Breast (tissue), 4 donors: ENCODE data around the gene APPBP2.

DNA sequence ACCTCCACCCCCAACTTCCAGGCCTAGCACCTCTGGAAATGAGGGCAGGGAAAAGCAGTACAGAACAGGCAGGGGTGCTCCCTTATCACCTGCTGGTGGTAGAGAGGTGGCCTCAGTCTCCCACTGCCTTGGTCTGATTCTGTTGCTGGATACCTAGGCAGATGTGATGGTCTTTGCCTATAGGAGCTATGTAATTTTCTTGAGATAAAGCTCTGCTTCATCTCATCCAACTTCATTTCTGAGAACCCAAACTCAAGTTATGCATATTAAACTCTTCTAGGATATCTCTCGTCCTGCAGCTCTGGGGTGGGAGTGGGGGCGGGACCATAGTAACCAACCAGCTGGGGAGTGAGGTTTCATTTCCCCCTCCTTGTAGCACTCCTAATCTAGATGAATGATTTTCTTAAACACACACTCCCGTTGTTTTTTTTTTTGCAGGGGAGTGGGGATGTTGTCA, 10.3 kb upstream of the HEATR6 start:
- PRO-cap, 3 experiments, result no peak in any of the 3 experiments
- RRBS, result no CpG with 5 or more reads among the region's 3 CpGs

GRCh38 chr17:60187384-60187985, 37.7 kb downstream of the CA4 start:
- PRO-cap, 3 experiments, result no peak in any of the 3 experiments
- RRBS, result no CpG with 5 or more reads among the region's 4 CpGs

DNA sequence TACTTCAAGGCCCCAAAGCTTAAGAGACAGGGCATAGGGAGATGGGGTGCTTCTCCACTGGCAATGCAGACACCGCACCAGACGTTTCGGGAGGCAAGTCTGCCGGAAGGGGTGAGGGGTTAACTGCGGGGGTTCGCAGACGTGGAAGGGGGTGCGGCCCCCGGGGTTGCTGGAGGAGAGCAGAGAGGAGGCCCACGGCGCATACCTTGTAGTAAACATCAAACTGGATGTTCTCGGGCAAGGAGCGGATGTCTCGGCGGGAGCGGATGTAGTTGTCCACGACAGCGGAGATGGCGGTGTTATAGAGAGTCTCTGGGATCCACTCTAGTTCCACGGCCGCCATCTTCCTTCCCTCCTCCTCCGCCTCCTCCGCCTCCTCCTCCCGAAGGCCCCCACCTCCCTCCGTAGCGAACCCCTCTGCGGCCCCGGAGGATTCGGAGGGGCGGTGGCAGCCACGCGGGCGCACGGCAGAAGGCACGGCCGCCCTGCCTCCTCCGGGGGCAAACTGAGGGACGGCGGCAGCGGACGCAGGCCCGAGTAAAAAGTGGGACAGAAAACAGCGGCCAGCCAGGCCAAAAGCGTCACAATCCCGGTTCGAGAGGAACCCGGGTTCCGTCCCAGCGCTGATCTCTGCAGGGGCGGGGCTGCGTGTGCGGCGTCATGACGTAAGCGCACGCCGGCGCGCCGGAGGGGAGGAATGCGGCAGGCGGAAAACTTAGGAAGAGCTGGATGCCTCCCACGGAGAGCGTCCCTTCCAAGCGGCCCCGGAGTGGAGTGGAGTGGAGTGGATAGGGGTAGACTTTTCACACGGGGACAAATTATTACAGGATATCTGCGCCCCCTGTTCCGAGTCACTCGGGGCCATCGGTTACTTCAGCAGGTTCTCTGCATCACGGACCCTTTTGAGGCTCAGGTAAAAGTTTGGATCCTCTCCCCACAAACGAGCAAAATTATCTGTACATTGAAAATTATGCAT, at the start of gene APPBP2:
Gene APPBP2, minus strand, starts transcription at position 654 of the 976 bp plus-strand sequence.
- PRO-cap, 3 experiments, result peak in 3 of 3 experiments; most common plus-strand start position 221 of the sequence (in 3); most common minus-strand start position 350 of the sequence (in 2)
- RRBS, result under 1% methylated on average over 41 of the region's 73 CpGs

DNA sequence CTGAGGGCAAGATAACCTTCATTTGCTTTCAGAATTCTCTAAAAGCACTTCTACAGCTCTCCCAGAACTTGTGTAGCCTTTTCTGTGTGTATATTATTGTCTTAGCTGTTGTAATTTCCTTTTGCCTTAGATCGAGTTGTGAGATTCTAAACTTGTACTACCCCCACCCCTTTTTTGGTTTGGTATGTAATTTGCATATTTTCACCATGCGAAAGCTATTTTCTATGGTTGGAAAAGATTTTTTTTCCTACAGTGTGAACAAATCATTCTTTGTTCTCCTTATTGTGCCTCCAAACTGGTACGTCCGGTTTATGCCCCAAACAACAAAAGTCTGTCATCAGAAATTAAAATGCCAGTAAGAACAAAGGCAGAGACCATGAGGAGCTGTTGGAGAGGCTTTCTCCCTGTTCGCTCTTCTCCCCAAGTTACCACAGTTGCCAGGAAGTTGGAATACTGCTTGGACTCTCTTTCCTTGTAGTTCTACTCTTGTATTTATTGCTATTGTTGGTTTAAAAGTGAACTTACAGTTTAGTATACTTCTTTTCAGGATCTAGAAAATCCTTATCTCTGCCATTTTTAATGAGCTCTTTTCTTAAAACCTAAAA, 66.2 kb downstream of the BCAS3 start:
- PRO-cap, 3 experiments, result peak in 1 of 3 experiments; most common plus-strand start position 355 of the sequence (in 1); most common minus-strand start position 123 of the sequence (in 1)
- RRBS, result no CpG with 5 or more reads among the region's 5 CpGs

DNA sequence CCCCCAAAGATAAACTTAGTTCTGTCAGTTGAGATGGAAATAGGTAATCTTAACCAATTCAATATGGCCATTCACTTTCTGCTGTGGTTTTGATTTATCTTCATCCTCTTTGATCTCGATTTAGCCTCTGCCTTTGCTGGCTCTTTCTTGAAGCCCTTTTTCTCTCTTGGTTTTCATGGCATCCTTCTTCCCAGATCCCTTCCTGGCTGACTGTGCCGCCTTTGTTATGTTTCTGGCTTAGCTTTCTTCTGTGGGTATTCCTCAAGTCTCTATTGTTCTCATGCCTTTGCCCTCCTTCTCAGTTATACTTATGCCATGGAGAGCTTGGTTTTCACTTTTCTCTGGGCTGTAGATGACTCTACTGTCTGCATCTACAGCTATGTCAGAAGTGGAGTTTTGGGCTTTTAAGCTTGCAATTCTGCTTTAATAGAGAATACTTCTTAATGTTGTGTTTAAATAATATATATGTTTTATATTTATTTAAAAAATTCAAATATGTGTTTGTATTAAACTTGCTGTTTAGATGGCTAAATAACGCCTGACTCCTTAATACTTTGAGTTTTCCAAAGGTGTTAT, 69.8 kb downstream of the BCAS3 start:
- PRO-cap, 3 experiments, result no peak in any of the 3 experiments
- RRBS, result no CpG with 5 or more reads among the region's 3 CpGs

GRCh38 chr17:60902312-60902904, 224.8 kb downstream of the BCAS3 start:
- PRO-cap, 3 experiments, result peak in 1 of 3 experiments; most common plus-strand start chr17:60902636 (in 1)
- RRBS, result no CpG with 5 or more reads among the region's 7 CpGs

DNA sequence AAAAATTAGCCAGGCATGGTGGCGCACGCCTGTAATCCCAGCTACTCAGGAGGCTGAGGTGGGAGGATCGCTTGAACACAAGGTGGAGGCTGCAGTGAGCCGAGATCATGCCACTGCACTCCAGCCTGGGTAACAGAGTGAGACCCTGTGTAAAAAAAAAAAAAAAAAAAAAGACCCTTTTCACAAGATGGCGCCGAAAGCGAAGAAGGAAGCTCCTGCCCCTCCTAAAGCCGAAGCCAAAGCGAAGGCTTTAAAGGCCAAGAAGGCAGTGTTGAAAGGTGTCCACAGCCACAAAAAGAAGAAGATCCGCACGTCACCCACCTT, 330.0 kb upstream of the TBX2 start:
- PRO-cap, 3 experiments, result no peak in any of the 3 experiments
- RRBS, result no CpG with 5 or more reads among the region's 11 CpGs

DNA sequence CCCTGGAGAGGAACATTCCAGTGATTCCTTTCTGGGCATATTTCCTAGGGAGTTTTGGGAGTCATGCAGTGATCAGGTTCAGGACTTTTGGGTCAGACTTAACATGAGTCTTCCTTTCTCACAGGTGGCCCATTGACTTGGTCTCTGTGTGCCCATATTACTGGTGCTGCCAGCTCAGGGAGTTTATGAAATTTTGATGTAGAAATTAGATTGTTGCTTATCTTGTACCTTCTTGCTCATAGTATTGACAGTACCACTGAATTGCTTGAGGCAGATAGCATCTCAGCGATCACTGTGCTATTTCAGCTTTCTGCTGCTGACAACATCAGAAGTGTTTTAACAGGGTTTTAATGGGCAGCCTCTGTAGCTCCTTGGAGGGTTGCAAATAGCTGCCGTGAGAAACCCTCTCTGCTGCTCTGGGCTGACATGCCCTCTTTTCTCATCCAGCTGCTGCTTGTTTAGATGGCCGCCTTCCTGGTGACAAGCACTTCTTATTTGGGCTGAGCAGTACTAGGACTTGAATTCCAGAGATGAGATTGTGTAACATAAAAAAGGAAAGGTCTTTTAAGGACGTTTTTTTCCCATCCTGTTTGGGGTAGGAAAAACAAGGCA, 180.2 kb upstream of the TBX2 start:
- PRO-cap, 3 experiments, result no peak in any of the 3 experiments
- RRBS, result no CpG with 5 or more reads among the region's 4 CpGs

DNA sequence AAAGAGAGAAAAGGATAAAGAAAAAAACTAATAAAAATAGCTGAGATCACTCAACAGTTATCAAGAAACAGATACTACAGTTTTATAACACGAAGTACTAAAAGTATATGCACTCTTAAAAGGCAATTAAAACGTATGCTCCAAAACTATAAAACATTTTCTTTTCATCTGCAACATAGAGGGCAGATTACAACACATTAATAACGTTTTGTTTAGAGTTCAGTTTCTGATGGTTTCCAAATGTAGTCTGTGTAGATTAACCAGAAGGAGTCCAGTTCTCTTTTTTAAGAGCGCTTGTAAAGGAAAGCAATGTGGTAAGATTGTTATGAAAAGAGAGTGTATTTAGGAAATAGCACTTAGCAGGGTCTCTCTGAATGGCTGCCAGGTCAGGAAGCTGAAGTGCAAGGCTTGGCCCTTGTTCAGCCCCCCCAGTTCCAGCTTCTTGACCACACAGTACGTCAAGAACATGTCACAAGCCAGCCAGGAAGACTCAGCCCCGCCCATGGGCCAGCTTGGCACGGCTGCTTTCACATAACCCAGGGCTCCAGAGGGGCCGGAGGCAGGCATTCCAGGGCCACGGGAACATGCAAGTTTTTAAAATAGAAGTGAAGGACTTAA, 147.6 kb upstream of the TBX2 start:
- PRO-cap, 3 experiments, result no peak in any of the 3 experiments
- RRBS, result no CpG with 5 or more reads among the region's 9 CpGs

GRCh38 chr17:61406221-61406571, 6.6 kb downstream of the TBX2 start:
- PRO-cap, 3 experiments, result no peak in any of the 3 experiments
- RRBS, result no CpG with 5 or more reads among the region's 3 CpGs

DNA sequence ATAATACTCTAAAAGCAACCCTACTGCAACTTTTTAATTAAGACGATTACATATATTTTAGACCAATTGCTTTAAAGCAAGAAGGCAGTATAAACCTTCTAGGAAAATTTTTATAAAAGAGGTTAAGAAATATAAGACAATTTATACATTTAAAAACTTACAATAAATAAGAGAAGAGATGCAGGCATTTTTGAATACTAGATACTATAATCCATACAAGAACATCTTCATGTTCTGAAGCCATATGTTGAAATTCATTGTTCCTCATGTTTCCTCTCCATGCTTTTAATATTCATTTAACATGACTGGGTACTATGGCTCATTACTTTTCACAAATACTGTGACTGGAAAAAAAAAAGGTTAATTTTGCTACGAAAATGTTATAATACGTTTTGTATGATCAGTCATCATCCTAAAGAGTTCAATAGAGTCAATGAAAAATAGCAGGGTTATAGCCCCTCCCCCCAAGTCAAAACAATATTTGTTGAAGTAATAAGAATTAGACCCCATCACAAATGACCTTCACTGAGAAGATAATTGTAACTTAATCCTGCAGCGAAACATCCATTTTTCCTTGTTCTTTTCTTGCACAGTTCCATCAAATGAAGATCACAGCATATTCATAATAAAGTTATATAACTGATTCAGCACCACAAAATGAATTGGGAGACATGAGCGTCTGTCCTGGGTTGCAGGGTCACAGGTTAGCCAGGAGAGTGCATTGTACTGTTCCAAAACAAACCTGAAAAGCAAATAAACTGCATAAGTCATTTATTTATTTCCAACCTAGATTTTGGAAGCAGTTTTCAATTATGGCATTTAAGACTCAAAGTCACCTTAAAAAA, 18.3 kb upstream of the INTS2 start:
- PRO-cap, 3 experiments, result no peak in any of the 3 experiments
- RRBS, result no CpG with 5 or more reads among the region's 5 CpGs

- PRO-cap, 3 experiments, result no peak in any of the 3 experiments
These were observed 53.7 kb upstream of the INTS2 start for GRCh38 chr17:61981371-61981970.

- PRO-cap, 3 experiments, result no peak in any of the 3 experiments
- RRBS, result no CpG with 5 or more reads among the region's 3 CpGs
These were observed 24.5 kb upstream of the TLK2 start for GRCh38 chr17:62454146-62454448.

DNA sequence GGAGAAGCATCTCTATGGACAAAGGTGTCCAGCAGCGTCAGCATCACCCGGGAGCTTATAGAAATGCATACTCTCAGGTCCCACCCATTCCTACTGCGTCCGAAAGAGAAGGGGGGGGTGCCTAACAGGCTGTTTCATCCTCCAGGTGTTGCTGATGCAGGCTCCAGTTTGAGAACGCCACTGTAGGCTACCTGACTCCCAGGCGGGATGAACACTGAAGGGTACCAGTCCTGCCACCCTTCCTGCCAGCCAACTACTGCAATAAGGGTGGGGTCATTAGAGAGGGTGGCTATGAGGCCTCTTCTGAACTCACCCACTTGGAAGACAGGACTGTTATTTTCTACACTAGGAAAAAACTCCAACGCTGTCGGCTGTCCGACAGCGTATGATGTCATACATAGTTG, 11.2 kb upstream of the MRC2 start:
- PRO-cap, 3 experiments, result no peak in any of the 3 experiments
- RRBS, result no CpG with 5 or more reads among the region's 10 CpGs

DNA sequence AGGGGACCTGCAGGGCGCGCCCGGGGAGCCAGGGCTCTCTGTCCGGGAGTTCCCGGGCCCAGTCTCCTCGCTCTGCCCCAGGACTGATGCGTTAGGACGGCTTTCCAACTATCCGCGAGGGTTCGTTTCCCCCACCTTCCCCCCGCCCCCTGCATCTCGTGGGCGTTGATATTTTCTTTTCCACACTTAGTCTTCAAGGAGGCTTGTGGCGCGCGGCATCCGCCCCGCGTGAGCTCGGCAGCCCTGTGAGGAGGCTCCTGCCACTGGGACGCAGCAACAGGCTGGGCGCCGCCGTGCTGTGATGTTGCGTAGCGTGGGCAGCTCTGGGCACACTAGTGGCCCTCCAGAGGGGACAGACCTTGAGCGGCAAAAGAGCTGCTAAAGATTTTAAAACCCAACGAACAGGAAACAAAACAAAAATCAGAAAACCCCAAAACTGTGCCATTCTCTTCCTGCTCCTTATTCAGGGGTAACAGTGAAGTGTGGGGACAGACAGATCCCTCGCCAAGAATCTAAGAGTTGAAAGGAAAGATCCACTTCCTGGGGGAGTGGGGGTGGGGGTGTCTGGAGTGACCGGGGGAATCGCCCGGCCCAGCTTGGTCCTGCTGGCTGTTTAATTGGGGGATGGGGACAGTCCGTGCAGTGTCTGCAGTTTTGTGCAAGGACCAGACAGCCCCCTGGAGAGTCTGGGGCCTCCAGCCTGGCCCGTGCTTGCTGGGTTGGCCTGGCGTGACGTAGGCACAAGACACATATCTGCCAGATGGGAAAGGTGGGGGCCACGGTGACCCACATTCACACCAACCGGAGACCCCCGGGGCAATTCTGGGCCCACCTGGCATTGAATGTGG, 1.0 kb downstream of the MRC2 start:
- PRO-cap, 3 experiments, result peak in 2 of 3 experiments; most common plus-strand start position 189 of the sequence (in 1); most common minus-strand start position 85 of the sequence (in 2)
- RRBS, result 4% methylated on average over 4 of the region's 40 CpGs

GRCh38 chr17:62703140-62703636, 75.7 kb downstream of the MRC2 start:
- PRO-cap, 3 experiments, result no peak in any of the 3 experiments
- RRBS, result no CpG with 5 or more reads among the region's 11 CpGs

DNA sequence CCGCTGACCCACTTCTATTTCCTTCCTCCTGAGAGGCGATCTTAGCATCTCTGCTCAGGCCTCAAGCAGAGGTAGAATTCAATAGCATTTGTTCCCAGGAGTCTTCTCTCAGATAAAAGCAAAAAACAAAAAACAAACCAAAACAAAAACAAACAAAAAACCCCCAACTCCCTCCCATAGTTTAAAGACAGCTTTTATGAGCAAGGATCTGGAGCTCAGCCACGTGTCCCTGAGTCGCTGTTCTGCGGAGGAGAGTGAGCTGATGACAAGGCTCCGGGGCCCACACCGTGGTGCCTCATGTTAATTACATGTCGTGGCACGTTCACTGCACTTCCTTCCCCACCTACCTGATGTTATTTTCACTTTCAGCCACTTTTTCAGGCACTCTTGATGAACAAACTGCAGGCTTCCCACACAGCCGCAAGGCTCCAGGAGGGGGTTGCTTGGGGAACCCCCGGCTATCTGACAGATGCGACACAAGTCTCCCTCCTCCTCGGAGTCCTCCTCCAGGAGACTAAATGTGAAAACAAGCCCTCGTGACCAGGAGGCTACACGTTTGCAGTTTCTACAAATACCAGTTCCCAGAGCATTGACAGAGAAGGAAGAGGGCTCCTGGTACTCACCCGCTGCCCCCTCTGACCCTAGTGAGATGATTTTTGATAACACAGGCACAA, 83.4 kb downstream of the MARCHF10 start:
- PRO-cap, 3 experiments, result no peak in any of the 3 experiments
- RRBS, result no CpG with 5 or more reads among the region's 16 CpGs

DNA sequence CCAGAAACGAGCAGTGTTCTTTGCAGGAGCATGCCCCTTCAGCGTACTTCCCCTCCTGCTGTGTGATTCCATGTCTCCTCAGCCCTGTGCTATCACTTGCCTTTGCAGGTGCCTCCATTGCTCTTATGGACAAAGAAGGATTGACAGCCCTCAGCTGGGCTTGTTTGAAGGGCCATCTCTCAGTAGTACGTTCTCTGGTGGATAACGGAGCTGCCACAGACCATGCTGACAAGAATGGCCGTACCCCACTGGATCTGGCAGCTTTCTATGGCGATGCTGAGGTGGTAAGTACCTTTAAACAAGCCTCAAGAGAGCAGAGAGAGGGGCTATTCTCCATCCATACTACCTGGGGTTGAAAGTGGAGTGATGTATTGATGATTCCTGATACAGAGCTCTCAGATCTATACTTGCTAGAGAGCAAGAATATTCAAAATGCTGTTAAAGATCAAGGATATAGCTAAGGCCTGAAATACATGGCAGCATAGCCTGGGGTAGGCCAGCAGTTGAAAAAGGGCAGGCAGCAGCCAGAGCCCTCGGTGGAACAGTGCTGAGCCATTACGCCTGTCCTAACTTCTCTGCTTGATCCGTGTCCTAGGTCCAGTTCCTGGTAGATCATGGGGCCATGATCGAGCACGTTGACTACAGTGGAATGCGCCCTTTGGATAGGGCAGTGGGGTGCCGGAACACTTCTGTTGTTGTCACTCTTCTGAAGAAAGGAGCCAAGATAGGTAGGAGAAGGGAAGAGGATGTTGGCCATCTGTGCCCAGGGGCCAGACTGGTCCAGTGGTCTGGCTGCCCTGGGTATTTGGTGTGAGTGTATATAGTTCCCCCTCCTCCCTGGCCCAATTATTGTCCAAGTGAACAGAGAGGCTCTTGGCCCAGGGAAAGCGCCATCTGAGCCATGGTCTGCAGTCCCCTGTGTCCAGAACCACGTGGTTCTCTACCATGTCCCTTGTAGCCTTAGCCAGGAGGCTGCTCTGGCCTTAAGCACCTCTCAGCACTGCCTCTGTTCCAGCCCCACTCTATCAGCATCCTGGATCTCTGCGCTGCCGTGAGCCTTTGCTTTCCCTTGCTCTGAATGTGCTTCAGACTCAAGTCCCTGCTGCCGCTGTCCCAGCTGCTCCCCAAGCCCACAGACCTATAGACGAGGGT, 34.3 kb downstream of the CYB561 start:
- PRO-cap, 3 experiments, result no peak in any of the 3 experiments
- RRBS, result no CpG with 5 or more reads among the region's 19 CpGs

GRCh38 chr17:63433602-63434536, 12.2 kb downstream of the CYB561 start:
- PRO-cap, 3 experiments, result no peak in any of the 3 experiments
- RRBS, result 28% methylated on average over 9 of the region's 31 CpGs

- PRO-cap, 3 experiments, result no peak in any of the 3 experiments
- RRBS, result 39% methylated on average over 2 of the region's 17 CpGs
These were observed 2.1 kb downstream of the ACE start for GRCh38 chr17:63478666-63479557.